Psoas muscle (tissue), 2 donors: ENCODE measurements around the genes RP2, RBM10 and UBA1.

DNA sequence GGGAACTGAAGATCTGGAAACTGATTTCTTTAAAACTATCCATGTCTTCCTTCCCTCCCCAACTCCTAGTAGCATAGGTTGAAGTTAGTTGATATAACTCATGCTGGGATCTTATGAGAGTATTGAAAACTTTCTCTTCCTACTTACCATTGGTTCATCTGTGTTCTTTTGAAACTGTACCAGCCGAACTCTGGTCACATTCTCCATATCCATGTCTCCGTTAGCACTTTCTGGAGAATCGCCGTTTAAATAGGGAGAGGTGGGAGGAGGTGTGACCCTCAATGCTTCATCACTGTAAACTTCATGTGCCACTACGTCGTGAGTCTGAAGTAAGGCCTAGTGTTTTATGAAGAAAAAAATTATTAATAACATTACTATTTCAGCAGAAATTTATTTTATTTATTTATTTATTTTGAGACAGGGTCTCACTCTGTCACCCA is 110.6 kb upstream of the GPR34 start:
- PRO-cap, 2 experiments: no peak in any of the 2 experiments

DNA sequence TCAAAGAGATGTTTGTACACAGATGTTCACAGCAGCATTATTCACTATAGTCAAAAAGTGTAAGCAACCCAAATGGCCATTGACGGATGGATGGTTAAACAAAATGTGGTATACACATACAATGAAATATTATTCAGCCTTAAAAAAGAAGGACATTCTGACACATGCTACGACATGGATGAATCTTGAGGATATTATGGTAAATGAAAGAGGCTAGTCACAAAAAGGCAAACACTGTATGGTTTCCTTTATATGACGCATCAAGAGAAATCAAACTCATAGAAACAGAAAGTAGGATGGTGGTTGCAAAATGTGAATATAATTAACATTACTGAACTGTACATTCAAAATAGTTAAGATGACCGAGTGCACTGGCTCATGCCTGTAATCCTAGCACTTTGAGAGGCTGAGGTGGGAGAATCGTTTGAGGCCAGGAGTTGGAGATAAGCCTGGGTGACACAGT is 9.5 kb upstream of the CASK start:
- PRO-cap, 2 experiments: no peak in any of the 2 experiments

DNA sequence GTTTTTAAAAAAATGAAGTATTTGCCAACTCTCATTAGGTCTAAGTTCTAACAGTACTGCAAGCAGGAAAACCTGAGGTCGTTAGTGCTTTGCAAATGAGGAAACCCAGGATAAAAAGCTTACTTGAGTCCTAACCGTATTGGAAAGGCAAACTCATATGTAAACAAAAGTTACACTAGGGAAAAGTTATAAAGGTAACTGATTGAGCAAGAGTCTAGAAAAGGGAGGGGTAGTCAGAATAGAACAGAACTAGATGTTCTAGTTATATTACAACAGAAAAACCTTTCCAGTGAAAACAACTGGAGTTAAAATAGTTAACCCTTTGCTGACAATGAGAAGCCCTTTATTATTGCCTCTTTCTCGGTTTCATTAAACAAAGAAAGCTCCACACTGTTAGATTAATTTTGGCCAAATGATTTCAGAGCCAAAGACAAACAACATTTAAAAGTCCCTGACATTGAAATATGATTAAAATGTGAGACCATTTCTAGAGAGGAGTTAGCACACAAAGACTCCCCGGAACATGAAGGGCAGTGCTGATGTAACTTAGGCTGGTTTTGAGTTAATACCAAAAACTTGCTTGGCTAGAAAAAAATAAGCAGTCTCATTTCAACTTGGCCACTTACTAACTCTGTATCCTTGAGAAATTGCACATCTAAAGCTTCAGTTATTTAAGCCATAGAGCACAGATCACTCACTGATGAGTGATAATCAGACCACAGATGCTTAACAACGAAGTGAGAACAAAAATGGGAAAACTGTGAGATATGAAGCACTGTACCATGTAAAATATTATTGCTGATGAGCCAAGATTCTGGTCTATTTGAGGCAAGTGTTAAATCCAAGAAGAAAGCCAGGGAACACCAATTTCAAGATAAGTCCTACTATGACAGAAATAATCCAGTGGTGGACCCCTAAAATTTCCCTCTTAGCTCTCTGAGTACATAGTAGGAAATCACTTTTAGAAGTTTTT is 66.1 kb upstream of the MAOA start:
- PRO-cap, 2 experiments: no peak in any of the 2 experiments

- PRO-cap, 2 experiments: no peak in any of the 2 experiments
These were observed 92.1 kb downstream of the FUNDC1 start for GRCh38 chrX:44450620-44450992.

DNA sequence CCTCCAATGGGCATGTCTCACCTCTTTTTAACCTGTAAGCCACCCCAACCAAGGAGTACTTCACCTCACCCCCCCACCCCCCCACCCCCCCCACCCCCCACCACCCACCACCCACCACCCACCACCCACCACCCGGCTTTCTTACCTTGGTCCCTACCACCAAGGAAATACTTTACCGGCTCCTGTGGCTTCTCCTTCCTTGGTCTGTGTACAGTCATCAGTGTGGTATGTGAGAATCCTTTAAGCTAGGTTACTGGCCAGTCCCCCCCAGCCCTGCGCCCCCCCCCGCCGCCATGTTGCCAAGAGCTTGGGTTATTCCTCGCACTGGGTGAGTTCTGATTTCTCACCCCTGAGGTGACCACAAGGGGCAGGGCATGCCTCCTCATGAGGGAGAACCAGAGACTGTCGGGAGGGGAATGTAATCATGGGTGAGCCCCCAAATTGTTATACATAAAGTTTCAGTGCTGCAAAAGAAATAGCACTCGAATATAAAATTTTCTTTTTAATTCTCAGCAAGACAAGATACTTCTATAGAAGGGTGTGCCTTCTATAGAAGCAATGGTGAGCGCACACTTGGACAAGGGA is 133.0 kb downstream of the KDM6A start:
- PRO-cap, 2 experiments: no peak in any of the 2 experiments

DNA sequence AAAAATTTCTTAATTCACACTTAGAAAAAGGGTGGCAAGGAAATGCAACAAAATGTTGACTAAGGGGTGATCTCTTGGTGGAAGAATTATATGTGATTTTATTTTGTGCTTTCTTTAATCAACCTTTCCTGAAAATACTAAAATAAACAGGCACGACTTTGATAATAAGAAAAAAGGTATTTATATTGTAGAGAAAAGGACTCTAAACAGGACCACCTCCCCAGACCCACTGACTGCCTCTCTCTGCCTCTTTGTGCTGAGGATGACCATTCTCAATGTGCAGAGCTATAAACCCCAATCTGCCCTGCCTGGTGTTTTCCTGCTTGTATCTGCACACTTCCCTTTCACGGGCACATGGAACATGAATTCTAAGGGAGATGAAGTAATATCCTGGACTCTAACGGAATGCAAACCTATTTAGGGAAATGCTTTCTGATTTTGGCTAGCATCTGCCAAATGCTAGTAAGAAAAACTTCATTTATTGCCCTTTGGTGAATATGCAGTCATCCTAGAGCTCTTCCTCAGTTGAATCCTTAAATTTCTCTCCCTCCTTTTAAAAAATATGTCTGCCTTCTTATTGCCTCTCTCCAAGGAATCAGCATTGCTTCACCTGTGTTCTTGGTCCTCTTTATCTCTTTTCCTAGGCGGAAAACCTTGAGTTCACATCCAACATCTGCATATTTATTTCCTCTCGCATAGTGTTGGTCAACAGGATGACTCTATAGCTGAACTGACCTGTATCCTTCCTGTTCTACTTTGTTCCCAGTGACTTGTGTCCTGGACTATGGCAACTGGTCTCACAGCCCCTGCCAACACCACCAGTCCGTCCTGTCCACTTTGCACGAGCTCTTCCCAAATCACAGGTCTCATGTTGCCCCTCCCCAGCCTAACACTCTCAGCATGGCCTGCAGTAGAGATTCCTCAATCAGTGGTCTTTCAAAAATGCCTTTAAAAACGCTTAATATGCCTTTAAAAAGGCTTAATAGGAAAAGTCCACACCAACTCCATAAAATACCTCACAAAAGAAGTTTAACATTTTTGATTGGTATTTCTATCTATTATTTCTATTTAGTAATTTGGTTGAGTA is 2.2 kb downstream of the DIPK2B start:
- PRO-cap, 2 experiments: no peak in any of the 2 experiments

DNA sequence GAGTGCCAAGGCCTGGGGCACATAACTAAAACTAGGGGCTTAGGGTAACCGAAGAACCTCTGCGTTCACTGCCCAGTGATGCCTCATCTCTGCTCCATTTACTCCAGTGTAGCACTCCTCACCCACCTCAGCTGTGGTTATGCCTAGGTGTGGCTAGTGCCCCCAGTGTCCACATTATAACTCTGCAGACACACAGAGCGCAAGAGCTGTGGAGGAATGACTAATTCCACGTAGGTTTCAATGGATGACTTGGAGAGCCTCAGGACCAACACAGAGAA is 542.3 kb upstream of the DIPK2B start:
- PRO-cap, 2 experiments: no peak in any of the 2 experiments

DNA sequence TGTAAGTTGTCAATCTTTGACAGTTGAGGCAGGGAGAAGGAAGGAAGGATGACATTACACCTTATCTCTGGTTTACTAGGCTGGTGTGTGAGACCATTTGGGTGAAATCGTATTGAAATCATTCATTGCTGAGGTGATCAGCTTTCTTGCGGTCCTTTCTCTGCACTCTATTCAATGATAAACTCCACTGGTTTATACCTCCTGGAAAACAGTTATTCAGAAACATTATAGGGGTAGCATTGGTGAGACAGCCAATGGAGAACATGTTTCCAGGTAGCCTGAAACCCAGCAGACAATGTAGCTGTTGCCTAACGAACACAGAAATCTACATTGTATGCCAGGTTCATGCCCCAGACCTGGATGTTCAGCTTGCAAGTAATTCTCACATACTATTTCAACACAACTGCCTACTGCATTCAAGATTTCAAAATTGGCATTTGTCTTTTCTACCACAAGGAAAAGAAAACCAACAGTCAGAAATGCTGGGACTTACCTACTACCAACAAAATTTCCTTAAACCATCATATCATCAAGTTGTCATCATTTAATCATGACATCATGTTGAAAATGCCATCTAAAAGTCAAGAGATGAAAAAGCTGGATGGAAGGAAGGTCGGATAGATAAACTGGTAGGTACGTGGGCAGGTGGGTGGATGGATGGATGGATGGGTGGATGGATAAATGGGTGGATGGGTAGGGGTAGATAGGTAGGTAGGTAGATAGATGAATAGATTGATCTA is 545.4 kb upstream of the DIPK2B start:
- PRO-cap, 2 experiments: no peak in any of the 2 experiments

DNA sequence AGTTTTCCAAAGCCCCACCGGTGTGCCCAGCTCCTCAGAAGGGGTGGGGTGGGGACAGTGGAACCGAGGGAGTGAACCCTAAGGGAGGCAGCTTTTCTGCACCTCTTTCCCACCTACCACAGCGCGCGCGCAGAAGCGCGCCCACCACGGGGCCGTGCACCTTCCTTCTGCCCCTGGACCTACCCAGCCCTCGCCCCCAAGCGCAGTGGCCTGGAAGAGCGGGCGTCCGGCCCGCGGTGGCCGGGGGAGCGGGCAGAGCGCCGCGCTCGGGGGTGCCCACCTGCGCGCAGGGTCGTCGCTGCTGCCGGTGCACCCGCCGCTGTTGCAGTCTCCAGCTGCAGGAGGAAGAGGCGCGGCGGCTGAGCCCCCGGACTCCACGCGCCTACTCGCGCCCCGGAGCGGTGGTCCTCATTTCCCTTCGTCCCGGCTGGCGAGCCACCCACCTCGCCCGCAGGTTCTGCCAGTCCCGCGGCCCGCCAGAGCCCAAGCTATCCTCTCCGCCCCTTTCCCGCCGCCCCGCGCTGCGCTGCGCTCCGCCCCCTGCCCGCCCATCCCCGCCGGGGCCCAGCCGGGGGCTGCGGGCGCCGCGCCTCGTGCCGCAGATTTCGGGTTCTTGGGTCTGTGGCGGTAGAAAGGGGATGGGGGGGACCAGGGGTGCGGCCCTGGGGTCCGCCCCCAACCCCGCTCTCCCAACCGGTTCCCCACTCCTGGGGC is 595.9 kb upstream of the KRBOX4 start:
- PRO-cap, 2 experiments: peak in 1 of 2 experiments; most common minus-strand start position 459 of the sequence (in 1)

GRCh38 chrX:45851788-45852346 is 595.2 kb upstream of the KRBOX4 start:
- PRO-cap, 2 experiments: no peak in any of the 2 experiments

DNA sequence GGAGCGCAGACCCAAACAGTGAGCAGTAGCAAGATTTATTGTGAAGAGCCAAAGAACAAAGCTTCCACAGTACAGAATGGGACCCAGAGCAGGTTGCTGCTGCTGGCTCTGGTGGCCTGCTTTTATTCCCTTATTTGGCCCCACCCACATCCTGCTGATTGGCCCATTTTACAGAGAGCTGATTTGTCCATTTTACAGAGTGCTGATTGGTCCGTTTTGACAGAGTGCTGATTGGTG is 203.1 kb upstream of the KRBOX4 start:
- PRO-cap, 2 experiments: no peak in any of the 2 experiments

DNA sequence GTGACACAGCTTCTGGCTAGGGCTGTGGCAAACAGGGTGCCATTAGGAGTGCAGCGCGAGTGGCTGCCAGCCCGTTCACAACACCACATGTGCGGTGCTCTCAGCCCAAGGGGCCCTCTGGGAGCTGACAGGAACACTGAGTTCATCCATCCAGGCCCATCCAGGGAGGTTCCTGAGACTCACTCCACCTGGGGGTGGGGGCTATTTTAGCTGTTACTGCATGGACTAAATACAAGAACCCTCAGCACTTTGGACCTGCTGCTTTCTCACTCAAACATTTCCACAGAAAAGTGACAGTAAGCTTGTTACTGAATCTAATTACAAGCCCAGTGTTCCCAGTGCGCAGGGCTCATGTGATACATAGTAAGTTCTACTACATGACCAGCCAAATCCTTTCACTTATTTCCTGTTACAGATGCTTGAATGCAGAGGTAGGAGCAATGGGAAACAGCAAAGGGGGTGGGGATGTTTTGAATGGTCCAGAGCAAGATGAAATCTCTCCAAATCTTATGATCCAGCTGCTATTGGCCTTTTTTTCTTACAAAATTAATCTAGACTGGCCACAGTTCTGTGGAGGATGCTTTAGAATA is 55.7 kb downstream of the CHST7 start:
- PRO-cap, 2 experiments: no peak in any of the 2 experiments

GRCh38 chrX:46758353-46759053 is 415 bp downstream of the SLC9A7 start:
- PRO-cap, 2 experiments: no peak in any of the 2 experiments

DNA sequence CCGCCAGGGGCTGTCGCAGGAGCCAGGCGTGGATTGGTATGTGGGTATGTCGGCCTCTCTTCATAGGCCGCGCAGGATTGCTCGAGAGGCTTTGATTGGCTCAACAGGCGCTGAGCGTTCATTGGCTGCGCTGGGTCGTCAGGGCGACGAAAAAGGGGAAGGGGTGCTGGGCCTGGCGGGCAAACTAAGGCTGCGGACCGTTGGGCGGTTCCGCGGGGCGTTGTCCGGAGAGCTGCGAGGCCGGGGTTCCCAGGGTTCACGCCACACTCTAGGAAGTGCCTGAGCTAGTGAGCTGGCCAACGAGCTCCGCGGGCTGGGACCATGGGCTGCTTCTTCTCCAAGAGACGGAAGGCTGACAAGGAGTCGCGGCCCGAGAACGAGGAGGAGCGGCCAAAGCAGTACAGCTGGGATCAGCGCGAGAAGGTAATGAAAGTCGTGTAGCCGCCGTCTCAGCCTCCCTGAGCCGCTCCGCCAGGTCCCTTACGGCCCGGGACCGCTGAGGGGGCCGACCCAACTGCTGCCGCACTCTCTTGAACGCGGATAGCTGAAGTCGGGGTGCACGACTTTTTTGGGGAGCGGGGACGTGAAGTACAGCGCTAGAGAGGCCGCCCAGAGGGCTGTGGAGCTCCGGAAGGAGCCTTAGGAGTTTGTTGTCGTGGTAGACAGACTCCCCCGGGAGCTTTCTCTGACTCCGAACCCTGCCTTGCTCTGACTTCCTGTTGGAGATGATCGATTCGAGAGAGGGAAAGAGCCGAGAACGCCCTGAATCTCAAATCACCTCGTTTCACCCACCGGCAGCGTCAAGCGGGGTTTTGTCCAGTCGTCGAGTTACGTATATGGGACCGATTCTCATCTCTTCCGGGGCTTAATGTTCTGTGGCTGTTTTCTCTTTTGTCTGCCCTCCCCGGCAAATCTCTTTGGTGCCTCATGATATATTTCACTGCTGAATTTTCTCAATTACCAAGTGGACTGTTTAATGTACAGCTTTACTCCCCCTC is at the start of gene RP2:
Gene RP2, plus strand, starts transcription at position 264 of the 998 bp plus-strand sequence.
- PRO-cap, 2 experiments: peak in 2 of 2 experiments; most common plus-strand start position 187 of the sequence (in 2)

DNA sequence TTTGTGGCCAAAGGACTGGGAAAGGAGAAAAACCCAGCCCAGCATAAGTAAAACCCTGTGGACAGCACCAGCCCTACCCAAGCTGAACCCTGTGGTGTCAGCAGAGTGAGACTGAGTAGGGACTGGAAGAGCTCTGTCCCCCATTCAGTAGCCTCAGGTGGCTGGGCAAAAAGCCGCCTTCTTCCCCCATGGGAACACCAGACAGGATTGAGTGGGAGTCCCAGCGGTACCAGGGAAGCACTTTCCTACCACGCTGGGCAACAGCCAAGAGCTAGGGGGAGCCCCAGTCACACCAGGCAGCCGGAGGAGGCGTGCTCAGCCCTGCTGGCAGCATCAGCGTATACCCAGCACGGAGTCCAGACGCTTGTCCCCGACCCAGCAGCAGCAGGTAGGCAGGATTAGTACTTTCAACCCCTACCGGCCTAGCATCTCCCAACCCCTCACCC is 8.6 kb upstream of the JADE3 start:
- PRO-cap, 2 experiments: no peak in any of the 2 experiments

DNA sequence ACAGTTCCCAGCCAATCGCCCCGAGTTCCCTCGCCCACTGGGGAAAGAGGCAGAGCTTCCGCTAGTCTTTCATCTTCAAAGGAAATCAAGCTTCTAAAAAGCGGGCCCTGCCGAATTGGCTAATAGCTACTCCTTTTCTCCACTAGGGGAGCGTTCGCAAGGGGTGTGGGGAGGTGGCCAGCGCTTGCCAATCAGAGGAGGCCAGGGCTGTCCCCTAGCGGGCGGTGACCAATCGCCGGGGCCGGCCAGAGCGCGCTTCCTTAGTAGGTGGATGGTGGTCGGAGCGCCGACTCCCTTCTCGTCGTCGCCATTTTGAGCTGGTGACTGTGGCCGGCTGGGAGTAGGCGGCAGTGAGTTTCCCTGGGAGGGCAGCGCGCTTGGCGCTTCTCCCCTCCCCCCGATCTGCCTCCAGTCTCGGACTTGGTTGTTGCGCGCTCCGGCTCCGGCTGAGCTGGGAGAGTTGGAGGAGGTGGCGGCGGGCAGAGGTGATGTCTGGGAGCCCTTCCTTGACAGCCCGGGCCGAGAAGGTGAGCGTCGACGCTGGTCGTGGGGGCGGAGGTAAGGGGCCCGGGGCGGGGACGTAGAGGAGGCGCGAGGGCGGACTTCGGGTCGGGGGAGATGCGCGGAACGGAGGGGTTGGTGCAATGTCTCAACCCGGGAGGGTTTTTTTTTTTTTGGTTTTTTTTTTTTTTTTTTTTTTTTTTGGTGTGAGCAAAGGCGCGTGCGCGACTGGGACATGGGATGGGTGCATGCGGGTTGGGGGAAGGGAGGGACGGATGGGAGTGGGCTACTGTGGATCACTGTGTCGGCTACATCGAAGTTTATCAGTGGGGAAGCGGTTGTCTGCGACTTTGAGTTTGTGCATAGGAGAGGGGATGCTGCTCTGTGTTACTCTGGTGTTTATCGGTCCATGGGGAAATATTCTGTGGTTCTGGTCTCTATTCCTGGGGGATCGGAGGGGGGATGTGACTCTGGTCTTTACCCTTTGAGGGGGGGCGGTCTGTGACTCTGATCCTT is at the start of gene RBM10:
Gene RBM10, plus strand, starts transcription at position 263 of the 1,017 bp plus-strand sequence.
- PRO-cap, 2 experiments: peak in 2 of 2 experiments; most common plus-strand start position 263 of the sequence (in 1); most common minus-strand start position 124 of the sequence (in 1)

DNA sequence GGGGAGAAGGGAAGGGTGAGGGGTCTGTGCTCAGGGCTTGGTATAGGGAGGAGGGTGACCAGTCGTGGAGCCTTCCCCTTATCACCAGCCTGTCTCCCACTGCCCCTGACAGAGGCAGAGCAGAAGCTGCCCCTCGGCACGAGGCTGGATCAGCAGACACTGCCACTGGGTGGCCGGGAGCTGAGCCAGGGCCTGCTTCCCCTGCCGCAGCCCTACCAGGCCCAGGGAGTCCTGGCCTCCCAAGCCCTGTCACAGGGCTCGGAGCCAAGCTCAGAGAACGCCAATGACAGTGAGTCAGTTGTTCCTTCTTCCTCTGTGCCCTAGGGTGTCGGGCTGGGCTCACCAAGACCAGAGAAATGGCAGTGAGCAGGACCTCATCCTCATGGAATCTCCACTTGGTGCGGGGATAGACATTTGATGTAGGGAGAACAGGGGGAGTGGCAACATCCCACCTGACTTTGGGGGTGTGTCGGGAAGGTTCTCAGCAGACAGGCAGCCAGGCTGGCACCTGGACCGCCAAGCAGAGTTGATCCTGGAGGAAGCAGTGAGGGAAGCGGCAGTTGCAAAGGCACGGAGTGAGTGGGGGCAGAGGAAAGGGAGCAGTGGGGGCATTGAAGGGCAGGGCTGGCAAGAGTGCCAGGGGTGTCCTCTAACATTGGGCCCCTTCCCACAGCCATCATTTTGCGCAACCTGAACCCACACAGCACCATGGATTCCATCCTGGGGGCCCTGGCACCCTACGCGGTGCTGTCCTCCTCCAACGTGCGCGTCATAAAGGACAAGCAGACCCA is 14.2 kb upstream of the UBA1 start:
- PRO-cap, 2 experiments: no peak in any of the 2 experiments

DNA sequence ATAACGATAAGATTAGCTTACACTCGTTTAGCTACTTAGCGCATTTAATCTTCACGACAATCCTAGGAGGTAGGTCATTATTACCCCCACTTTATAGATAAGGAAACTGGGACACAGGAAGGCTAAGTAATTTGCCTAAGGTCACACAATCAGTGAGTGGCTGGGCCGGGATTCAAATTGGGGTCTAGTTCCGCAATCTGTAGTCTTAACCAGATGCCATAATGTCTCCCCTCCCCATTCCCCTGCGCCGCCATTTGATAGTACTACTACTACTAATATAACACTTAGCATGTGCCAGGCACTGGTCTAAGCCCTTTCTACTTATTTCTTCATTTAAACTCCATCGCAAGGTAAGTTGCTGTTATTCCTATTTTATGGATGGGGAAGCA is 1.6 kb upstream of the UBA1 start:
- PRO-cap, 2 experiments: no peak in any of the 2 experiments

GRCh38 chrX:47193412-47194705 is at the start of gene UBA1:
UBA1 (plus strand) TSS chrX:47193829.
- PRO-cap, 2 experiments: peak in 2 of 2 experiments; most common plus-strand start chrX:47193829 (in 2)

GRCh38 chrX:47209883-47210306 is 8.6 kb upstream of the CDK16 start:
- PRO-cap, 2 experiments: no peak in any of the 2 experiments